ENCODE results near the genes PRIMPOL, LRP2BP and TLR3.

DNA sequence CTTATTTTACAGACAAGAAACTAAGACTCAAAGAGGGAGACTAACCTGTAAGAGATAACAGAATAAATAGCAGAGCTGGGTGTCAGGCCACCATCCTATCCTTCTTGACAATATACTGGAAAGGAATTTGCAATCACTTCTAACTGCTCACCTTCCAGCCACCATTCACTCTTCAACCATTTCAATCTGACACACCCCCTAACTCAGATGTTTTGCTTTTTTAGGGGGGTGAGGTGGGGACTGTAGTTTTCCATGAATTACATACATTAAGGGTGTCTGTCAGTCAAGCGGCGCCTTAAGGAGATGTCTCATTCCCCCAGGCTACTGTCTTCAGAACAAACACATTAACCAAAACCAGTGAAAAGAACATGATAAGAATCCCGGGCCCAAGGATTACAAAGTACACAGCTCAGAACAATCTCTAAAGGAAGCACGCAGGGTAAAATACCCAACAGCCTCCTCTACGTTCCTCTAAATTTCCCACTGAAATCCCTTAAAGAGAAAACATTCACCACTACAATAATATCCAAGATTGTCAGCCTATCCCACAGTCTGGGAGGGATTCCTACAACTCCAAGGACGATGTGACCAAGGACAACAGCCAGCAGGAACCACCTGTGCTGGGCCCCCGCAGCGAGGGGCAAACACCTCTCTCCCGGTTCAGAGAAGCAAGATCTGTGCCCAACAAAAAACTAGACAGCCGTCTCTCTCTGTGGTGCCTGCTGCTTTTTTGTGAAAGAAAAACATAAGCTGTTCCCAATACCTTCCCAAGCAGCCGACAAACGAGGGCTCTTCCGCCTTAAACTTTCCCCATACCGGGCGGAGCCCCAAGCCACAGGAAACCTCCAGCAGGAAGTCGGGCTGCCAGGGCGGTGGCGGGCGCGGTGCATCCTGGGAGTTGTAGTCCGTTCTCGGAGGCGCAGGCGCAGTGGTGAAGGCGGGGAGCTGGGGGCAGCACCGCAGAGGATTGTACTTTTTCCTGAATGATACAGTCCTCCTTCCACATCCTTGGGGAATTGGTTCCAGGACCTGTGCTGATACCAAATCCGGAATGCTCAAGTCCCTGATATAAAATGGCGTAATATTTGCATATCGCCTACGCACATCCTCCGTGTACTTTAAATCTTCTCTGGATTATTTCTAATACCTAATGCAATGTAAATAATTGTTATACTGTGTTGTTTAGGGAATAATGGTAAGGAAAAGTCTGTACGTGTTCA is 62.8 kb upstream of the IRF2 start:
- RRBS, result no CpG with 5 or more reads among the region's 32 CpGs

DNA sequence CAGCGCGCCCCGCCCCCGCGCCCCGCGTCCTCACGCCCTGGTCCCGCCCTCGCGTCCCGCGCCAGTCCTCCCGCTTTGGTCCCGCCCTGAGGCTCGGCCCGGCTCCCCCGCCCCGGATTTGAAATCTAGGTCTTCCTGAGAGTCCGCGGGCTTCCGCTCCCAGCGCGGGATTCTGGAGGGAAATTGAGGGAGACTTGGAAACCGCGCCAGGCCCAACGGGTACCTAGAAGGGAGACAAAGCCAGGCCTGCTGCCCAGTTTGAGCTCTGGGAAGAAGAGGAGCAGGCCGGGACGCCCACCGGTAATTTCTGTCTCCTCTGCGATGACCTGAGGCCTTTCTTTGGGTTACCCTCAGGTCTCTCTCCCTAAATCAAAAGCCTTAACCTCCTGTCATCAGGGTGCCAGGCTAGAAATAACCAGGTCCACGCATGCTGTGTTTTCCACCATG is at the start of gene PRIMPOL:
TSS of gene PRIMPOL (plus strand) at position 130 of the 447 bp plus-strand sequence.
- RRBS, result no CpG with 5 or more reads among the region's 32 CpGs

- RRBS, result no CpG with 5 or more reads among the region's 12 CpGs
These were observed 41.3 kb downstream of the ACSL1 start for GRCh38 chr4:184784384-184785034.

DNA sequence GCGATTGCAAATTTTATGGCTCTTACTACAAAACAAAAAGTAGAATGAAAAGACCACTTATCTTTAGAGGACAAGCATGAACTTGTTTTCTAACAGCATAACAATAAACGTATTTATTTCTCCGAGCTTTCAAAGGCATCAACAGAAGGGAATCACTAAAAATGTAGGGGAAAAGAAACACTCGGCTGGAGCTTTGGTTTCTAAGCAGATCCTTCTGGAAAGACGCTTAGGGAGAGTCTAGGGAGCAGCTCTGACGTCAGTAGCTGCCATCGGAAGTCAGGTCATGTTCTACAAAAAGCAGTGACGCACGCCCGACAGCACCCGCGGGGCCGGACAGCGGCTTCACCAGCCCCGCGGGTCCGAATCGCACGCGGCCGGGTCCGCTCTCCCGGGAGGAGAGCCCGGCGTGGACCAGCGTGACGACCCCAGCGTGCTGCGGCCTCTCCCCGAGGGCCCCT is at the start of gene LRP2BP:
TSS of gene LRP2BP (minus strand) at position 239 of the 458 bp plus-strand sequence.
- RRBS, result 2% methylated on average over 16 of the region's 30 CpGs

DNA sequence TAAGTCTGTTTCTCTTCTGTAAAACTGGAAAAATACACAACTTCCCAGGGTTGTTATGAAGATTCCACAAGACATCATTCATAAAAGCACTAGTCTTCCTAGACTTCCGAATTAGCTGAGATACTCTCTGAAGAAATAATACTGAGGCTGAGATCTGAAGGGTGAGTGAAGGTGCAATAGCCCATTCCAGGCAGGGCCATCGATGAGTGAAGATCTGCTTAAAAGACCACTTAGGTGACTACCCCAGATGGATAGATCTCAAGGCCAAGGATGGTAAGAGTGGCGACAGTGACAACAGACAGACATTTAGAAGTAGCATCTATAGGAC is 998 bp downstream of the UFSP2 start:
- RRBS, result no CpG with 5 or more reads among the region's 3 CpGs

DNA sequence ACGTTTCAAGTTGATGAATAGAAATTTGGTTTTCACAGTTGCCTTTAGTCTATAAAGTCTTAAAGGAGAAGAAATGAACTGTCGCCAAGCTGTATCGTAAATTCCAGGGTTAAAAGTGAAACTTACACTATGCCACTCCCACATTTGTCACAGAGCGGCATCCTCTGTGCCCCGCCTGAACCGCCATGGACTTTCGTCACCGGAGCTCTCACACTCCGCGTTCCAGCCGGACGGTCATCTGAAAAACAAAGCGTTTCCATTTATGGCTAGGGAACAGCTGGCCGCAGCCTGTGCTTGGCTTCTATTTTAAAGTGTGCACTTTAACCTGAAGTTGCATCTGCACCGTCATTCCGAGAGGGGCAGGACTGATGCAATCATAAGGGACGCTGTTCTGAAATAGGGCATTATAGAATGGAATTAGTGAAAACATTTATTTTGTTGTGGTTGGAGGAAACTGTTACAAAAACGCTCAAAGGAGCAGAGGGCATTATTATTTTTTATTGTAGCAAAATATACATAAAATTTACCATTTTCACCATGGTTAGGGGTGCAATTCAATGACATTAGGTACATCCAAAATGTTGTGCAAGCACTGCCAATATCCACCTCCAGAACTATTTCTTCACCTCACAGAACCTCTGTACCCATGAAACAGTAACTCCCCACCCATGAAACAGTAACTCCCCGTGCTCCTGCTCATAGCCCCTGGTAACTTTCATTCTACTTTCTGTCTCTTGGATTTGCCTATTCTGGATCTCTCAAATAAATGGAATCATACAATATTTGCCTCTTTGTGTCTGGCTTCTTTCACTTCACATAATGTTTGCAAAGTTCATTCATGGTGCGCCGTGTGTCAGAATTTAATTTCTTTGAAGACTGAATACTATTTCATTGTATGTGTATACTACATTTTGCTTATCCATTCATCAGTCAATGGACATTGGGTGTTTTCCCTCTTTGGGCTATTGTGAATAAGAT is 30.7 kb downstream of the PDLIM3 start:
- RRBS, result no CpG with 5 or more reads among the region's 21 CpGs

DNA sequence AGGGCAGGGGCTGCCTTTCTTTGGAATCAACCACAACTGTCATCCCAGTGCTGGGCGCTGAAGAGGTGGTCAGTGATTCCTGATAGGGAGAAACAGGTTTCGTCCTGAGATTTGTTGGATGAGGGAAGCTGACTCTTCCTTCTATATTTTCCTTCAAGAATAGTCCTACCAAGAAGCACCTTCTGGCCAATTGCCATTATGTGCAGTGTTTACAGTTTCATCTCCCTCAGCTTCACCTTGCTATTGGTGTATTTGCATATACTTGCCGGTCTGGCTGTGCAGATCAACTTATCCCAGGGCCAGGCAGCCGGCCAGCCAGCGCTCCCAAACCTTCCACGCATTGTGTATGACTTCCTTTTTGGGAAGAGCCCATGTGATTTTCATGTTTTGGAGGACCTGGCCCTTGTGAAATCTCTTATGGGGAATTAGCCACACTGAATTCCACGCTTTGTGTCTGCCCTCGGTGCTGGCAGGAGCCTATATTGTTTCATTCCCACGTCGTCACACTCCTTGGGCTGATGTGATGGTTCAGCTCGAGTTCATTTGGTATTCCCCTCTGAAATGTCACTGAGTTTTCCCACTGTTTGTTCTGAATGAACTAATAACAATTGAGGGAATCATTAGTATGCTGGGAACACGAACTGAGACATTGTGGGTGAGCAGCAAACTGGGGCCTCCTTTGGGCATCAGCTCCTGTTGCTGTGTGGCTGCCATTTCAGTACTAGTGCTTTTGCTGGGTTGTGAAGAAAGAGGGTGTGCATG is 5.9 kb upstream of the PDLIM3 start:
- RRBS, result 38% methylated on average over 1 of the region's 12 CpGs

DNA sequence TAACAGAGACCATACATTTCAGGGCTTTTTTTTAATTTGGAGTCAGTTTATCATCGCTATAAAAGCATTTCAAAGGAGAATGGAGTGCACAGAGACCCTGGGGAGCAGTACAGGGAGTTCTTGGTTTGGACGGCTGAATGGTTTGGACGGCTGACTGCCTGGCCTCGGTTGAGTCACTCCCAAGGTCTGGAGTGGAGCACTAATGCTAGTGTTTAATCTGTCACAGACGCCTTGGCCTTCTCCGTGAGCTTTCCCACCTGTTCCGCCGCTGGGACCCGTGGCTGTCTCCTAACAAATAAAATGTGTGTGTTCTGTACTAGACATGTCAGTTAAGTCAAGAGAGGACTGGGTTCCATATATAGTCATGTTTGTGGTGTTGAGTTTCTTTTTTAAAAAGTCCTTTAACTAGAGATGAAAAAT is 7.6 kb upstream of the PDLIM3 start:
- RRBS, result no CpG with 5 or more reads among the region's 9 CpGs

- RRBS, result no CpG with 5 or more reads among the region's 3 CpGs
These were observed 126.2 kb upstream of the PDLIM3 start for GRCh38 chr4:185661562-185661810.

GRCh38 chr4:185711803-185712930 is 99.8 kb downstream of the SORBS2 start:
- RRBS, result no CpG with 5 or more reads among the region's 24 CpGs

- RRBS, result no CpG with 5 or more reads among the region's 18 CpGs
These were observed 95.8 kb downstream of the SORBS2 start for GRCh38 chr4:185715926-185716951.

- RRBS, result no CpG with 5 or more reads among the region's 8 CpGs
These were observed 69.3 kb downstream of the SORBS2 start for GRCh38 chr4:185742674-185743148.

DNA sequence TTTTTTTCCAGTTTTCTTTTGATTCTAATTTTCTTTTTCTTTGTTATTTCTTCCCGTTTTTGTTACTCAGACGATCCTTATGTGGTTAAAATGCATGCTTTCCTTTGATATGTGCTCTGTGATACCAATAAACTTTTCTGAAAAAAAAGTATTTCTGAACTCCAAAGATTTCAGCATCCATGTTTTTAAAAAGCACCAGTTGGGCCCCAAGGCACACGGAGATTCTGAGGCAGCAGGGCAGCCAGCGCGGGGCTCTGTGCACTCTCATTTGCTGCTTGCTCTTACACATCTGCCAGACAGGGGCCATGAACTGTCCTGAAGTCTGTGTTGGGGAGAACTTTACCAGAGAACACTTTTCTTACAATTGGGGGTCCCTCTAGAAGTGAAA is 38.0 kb downstream of the SORBS2 start:
- RRBS, result no CpG with 5 or more reads among the region's 5 CpGs

DNA sequence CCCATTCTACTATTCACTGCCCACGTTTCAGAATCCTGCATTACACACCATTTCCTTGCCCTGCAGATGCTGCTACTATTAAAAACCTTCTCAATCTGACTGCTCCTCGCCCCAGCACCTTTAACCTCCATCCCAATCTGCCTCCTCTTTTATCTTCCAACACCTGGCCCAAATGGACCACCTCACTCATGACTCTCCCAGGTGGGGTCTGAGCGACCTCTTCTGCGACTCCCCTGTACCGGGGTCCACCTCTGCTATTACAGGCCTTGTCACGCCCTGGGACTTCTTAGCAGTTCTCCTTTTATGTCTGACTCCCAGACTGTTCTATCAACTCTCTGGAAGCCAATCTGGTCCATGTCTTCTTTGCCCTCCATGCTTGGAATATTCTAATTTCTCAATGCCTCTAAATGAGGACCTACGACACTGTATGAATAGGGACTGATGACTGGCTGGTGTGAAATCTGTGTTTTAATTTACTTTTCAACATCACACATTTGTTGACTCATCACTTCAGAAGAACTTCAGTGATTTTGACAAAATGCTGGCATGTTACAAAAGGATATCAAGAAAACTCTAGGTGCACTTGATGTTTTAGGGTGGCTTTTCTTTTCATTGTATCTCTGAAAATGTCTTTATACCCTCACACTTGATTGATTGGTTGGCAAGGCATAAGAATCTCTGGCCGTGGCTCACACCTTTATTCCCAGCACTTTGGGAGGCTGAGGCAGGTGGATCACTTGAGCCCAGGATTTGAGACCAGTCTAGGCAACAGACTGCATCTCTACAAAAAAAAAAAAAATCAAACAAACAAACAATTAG is 1.8 kb upstream of the SORBS2 start:
- RRBS, result no CpG with 5 or more reads among the region's 8 CpGs

- RRBS, result no CpG with 5 or more reads among the region's 10 CpGs
These were observed 8.1 kb upstream of the SORBS2 start for GRCh38 chr4:185820181-185820479.

DNA sequence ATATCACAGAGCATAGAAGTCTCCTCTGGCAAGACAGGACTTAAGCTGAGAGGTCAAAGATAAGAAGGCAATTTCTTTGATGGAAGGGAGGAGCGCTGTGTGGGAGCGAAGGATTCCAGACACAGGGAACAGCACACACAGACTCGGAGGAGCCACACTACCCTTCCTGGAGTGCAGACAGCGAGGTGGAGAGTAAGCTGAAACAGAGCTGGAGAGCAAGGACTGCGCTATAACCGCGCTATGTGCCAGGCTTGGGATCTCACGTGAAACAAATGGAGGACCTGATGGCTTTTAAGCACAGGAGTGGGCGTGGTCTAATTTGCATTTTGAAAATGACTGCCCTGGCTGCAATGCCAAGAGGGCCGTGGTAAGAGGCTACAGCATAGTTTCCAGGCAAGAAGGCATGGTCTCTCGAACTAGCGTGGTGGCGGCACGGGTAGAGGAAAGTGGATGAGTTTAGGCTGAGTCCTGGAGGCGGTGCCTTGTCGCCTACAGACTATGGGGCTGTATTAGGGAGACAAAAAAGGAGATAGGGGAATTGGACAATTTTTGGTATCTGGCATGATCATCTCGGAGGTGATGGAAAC is 114.0 kb upstream of the SORBS2 start:
- RRBS, result no CpG with 5 or more reads among the region's 17 CpGs

- RRBS, result no CpG with 5 or more reads among the region's 13 CpGs
These were observed 69.7 kb upstream of the TLR3 start for GRCh38 chr4:185999174-185999721.

- RRBS, result no CpG with 5 or more reads among the region's 10 CpGs
These were observed 18.8 kb upstream of the TLR3 start for GRCh38 chr4:186050186-186050579.

GRCh38 chr4:186068401-186069395 is at the start of gene TLR3:
TSS of gene TLR3 (plus strand) at chr4:186069156.
- RRBS, result no CpG with 5 or more reads among the region's 13 CpGs

- RRBS, result no CpG with 5 or more reads among the region's 10 CpGs
These were observed 46.1 kb upstream of the CYP4V2 start for GRCh38 chr4:186145262-186145576.